Ascending aorta (tissue), 1 donor: ENCODE data around the gene C20orf202.

GRCh38 chr20:299320-300158, 2.2 kb downstream of the ZCCHC3 start:
- PRO-cap, result no peak

DNA sequence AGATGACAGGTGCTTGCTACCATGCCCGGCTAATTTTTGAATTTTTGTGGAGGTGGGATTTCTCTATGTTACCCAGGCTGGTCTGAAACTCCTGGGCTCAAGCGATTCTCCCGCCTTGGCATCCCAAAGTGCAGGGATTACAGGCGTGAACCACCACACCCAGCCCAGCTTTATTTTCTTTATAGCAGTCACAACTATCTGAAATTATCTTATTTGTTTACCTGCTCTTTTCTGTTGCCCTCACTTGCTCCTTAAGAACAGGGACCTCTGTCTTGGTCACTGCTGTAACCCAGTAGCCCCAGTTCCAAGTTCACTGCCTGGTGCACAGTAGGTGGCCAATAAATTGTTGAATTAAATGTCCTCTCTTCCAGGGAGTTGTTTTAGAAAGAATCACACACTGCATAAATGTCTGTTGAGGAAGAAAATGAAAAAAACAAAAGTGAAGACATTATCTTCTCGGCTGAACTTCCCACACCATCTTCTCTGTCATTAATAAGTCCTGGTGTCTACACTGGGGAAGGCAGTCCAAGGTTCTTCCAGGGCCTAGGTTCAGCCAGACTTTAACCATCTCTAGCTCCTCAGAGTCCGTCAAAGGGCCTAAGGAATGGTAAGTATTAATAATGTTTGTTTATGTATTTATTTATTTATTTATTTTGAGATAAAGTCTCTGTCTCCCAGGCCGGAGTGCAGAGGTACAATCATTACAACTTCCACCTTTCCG, 3.0 kb upstream of the SOX12 start:
- PRO-cap, result no peak

DNA sequence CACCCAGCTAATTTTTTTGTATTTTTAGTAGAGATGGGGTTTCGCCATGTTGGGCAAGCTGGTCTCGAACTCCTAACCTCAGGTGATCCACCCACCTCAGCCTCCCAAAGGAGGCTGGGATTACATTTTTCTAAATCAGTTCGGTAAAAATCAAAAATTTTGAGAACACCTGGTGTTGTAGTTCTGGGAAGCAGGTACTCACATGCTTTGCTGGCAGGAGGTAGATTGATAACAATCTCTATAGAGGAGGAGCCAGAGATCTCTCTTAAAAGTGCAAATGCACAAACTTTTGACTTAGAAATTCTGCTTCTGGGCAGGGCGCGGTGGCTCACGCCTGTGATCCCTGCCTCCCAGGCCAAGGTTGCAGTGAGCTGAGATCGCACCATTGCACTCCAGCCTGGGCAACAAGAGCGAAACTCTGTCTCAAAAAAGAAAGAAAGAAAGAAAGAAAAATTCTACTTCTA, 14.6 kb upstream of the TRIB3 start:
- PRO-cap, result no peak

GRCh38 chr20:381574-382644, 1.3 kb downstream of the TRIB3 start:
- PRO-cap, result no peak

GRCh38 chr20:609214-609824, 790 bp downstream of the TCF15 start:
- PRO-cap, result no peak

- PRO-cap, result no peak
These were observed 642 bp downstream of the SRXN1 start for GRCh38 chr20:652302-652813.

- PRO-cap, result no peak
These were observed 7.5 kb upstream of the SLC52A3 start for GRCh38 chr20:775587-776325.

DNA sequence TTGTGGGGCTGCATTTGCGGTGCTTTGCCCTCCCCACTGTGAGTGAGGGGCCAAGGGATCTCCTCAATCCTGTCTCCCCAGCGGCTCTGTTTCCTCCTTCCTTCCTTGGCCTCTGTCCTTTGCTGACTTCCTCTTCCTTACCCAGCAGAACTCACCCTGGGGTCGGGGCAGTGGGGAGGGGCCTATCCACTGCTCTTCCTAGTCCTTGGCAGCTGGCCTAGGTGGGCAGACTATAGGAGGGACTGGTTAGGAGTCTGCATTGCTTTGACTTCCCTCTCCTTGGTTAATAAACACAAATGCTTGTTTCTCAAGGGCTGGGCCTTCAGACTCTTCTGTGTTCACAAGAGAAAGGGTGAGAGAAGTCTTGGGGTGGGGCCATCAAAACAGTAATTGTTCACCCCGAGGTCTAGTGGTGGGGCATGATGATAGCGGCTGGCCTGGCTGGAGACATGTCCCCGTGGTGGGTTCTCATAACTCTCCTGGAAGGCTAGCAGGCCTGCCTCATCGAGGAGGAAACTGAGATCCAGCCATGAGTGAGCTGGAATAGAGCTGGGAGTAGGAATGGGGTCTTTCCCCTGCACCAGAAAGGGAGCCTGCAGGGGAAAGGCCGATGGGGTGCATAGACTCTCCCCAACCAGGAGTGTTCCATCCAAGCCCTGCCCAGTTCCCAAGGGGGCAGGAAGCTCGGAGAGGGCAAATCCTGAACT, 12.6 kb downstream of the FAM110A start:
- PRO-cap, result no peak

GRCh38 chr20:1203446-1203607, at the start of gene C20orf202:
C20orf202 (plus strand) TSS chr20:1203454.
- PRO-cap, result no peak

DNA sequence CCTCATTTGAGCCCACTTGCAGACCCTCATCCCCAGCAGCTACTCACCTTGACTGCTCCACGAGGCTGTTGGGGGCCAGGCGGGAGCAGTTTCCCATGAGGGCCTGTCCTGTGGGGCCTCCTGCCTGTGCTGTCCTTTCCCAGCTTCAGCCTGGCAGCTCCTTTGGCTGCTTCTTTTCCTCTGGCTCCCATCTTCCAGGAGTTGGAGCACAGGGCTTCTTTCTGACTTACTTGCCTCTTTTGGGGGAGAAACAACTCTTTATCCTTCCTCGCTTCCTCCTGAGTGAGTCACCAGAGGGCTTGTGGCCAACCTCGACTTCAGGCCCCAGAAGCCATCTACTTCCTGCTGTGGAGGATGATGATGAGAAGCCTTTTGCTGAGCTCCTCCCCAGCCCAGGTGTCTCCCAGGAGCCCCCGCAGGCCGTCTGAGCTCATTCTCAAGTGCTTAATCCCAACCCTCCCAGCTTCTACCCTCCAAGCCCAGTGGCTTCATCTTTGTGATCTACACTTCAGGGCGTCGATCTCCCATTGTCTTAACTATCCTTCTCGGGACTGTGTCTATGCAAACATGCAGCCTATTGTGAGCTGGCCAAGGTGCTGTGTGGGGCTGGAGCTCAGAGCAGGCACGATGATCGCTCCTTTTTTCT, 28.0 kb downstream of the SDCBP2 start:
- PRO-cap, result no peak

GRCh38 chr20:1325615-1326676, 3.0 kb downstream of the SDCBP2 start:
- PRO-cap, result bidirectional peak, plus-strand start at chr20:1325925, minus-strand start at chr20:1325757

DNA sequence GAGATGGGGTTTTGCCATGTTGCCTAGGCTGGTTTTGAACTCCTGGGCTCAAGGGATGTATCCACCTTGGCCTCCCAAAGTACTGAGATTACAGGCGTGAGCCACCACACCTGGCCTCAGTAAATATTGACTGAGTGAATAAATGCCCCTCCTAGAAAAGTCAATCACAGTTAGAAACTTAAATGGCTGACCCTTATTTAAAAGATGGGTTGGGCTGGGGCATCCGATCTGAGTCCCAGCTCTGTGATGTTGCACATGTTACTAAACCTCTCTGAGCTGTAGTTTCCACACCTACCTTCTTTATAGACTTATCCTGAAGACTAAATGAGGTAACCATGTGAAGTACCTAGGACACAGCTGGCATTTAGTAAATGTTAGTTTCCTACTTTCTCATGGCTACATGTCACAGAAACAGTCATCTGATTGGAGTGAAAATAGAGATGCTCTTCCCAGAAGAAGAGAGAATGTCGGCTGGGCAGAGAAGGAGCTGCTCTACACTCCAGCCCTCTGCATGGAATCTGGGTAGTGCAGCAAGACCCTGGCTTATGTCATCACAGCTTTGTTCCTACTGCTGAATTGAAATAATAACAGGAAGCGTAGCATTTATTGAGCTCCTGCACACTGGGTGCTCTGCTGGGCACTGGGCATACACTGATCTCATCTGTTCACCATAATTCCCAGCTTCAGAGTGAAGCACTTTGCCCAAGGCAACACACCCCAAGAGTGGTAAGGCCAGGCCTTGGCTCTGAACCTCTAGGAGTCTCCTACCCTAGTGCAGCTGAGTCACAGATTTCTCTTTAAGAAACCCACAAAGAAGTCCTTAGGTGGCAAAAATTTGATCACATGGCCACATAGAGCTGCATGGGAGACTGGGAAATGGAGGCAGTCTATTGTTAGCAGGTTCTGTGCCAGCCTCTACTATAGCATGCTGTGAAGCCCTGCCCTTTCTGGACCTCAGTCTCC, 3.7 kb upstream of the SDCBP2 start:
- PRO-cap, result no peak

GRCh38 chr20:1382493-1382935, 10.3 kb downstream of the FKBP1A start:
- PRO-cap, result no peak

DNA sequence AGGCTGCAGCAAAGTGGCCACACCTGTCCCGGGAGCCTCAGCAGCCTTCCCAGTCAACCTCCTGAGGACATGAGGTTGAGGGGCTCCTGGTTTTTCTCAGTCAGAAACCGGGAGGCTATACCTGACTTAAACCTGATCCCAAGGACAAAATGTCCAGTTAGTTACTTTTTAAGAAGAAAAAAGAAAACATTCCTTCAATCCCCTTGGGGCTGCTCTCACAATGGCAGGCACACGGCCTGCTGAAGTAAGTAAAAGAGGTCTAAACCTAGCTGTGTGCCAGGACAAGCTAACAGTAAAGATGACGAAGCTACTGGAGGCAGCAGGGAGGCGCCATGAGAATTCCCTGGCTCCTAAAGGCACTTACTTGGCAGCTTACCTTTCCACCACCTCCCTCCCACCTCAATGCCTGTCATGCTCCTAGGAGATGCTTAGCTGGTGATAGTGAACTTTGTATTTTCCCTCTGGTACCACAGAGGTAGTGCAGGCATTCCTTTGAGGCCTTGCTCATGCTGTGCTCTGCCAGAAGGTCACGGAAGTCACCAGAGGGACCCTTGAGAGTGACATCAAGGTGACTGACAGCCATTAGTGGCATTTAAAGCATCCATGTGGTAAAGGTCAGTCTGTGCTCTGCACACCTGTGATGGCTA, 3.2 kb downstream of the FKBP1A start:
- PRO-cap, result no peak

GRCh38 chr20:1467375-1468439, 1.1 kb upstream of the NSFL1C start:
- PRO-cap, result no peak

- PRO-cap, result no peak
These were observed 3.4 kb upstream of the NSFL1C start for GRCh38 chr20:1469698-1470832.

GRCh38 chr20:1489152-1490166, 1.8 kb downstream of the SIRPB2 start:
- PRO-cap, result no peak

- PRO-cap, result no peak
These were observed 6.3 kb upstream of the SIRPG start for GRCh38 chr20:1663856-1664227.

- PRO-cap, result unidirectional peak, plus-strand start at chr20:1891002
These were observed 4.5 kb upstream of the SIRPA start for GRCh38 chr20:1890501-1891256.

GRCh38 chr20:2439075-2439640, 31.4 kb downstream of the SNRPB start:
- PRO-cap, result no peak